Trachea (tissue), 1 donor: ENCODE results near the genes NPIPA3 and RRN3.

GRCh38 chr16:11673812-11674487 lies 5.7 kb downstream of the SNN start:
- PRO-cap = no peak

DNA sequence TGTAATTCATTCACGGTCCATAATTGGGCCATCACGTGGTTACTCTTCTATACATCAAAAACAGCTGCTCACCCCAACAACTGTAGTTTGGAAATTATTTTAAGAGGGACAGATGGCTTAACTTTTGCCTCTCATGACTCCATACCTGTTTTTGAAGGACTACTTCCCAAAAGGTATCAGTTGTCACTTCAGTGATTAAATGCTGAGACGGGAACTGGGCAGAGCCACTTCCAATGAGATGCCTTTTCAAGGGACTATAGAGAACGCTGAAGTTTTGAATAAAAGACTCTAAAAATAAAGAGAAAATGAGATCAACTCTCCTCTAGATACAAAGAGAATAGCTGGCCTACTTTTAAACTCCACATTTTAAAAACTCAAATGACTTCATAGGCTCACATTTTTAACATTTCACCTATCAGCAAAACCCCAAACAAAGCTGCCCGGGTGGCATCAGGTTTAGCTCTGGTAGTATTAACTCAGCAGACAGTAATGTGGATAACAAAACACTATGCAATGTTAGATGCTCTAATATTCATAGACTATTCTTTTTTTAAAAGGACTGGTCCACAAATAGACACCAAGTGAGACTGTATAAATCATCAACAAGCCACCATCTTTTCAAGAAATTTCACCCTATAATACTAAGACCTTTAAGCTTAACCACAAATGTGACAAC lies 20.0 kb downstream of the SNN start:
- PRO-cap = no peak

GRCh38 chr16:11710054-11710520 lies 32.6 kb downstream of the TXNDC11 start:
- PRO-cap = no peak

- PRO-cap = no peak
Observed at GRCh38 chr16:11793482-11794265, 3.4 kb downstream of the ZC3H7A start.

DNA sequence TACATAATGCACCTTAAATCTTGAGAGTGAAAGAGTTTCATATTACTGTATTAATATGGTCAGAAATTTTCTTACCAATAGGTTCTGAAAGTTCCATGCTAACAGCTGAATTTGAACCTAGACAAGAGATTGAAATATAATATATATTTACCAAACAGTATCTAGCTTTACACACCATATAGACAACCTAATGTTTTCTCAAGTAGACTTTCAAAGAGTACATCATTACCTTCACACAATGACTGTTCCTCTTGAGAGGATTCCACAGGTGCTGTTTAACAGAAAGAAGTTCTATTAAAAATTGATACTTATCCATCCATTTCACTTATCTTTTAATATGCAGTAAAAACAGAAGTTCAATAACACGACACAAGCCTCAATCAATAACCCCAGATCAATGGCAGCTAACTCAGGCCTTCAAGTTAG lies 18.0 kb downstream of the GSPT1 start:
- PRO-cap = no peak

- PRO-cap = no peak
Observed at GRCh38 chr16:12289780-12290126, 313.2 kb downstream of the SNX29 start.

DNA sequence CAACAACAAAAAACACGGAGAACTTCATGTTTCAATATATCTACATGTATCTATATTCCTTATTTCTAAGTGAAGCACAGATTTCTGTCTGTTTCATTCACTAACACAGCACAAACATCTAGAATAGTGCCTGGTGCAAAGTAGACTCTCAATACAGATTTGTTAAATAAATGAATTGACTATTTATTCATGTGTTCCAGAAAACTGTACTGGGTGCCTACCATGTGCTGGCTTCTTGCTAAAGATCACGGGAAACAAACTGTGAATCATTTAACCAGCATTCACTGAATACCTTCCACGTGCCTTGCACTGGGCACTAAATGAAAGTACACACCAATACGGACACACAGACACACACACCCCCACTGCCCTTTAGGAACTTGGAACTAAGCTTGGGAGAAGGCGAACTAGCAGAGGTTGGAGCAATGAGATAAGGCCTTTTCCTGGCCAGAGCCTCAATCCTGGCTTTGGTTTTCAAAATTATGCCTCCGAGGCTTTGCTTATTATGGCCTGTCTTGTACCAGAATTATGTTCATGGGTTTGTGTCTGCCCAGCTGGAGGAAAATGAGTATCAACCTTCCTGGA lies 32.5 kb downstream of the CPPED1 start:
- PRO-cap = no peak

GRCh38 chr16:14185706-14186104 lies 114.6 kb downstream of the MRTFB start:
- PRO-cap = no peak

DNA sequence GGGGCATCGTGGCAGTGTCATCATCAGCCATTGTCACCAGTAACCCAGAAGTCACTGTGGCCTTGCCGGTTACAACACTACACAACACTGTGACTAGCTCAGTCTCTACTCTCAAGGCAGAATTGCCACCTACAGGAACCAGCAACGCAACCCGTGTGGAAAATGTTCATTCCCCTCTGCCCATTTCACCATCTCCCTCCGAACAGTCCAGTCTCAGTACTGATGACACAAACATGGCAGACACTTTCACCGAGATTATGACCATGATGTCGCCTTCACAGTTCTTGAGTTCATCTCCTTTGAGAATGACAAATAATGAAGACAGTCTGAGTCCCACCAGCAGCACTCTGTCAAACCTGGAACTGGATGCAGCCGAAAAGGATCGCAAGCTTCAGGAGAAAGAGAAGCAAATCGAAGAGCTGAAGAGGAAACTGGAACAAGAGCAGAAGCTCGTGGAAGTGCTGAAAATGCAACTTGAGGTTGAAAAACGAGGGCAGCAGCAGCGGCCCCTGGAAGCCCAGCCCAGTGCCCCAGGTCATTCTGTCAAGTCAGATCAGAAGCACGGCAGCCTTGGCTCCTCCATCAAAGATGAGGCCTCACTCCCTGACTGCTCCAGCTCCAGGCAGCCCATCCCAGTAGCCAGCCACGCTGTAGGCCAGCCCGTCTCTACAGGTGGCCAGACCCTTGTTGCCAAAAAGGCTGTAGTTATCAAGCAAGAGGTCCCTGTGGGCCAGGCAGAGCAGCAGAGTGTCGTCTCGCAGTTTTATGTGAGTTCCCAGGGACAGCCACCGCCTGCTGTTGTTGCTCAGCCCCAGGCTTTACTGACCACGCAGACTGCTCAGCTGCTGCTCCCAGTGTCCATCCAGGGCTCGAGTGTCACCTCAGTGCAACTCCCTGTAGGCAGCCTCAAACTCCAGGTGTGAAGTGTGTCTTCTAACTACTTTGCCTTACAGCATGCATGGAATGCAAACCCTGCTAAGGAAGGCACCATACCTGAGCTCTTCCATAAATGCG lies 175.8 kb downstream of the MRTFB start:
- PRO-cap = no peak

DNA sequence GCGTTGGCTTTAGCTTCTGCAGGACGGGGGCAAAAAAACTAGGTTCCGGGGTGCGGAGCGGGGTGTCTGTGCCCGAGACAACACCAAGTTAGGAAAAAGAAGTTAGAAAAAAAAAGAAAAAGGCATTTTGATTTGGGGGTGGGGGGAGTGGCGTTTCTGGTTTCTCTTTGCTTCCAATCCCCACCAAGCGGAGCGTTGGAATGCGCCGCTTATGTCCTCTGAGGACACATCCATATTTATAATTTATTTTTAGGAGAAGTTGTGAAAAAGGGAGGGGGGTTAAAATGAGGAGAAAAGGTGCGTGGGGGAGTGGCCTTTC lies 232.0 kb downstream of the MRTFB start:
- PRO-cap = no peak

DNA sequence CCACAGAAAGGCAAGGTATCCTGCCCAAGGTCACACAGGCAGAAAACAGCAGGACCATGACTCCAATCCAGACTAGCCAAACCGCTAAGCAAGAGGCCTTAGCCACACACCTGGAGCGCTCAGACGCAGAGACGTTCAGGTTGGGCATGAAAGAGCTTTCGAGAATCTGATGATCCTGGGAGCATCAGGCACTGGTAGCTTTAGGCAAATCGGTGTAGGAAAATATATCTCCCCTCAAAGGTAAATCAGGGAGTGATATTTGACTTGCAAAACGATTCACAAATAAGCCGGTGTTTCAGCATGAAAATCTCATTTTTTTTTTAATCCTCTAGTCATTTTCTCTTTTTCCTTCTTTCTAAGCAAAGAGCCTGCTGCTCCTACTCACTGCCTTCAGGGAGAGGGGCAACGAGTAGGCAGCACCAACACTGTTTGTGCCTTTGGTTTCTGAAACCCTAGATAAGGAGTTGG lies 279.0 kb downstream of the MRTFB start:
- PRO-cap = no peak

GRCh38 chr16:14406092-14406508 lies 224.0 kb downstream of the PARN start:
- PRO-cap = no peak

DNA sequence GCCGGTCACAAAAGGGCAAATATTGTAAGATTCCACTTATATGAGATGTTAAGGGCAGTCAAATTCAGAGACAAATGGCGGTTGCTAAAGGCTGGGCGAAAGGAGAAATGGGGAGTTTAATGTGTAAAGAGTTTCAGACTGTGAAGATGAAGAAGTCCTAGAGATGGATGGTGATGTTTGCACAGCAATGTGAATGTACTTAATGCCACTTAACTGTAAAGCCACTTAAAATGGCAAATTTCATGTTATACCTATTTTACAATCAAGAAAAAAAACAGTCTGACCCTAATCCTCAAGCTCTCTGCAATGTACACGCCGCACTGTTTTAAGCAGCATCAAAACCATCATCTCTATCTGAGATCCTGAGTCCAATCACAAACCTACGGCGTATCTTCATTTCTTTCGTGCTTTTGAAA lies 1.0 kb downstream of the PARN start:
- PRO-cap = no peak

- PRO-cap = no peak
Observed at GRCh38 chr16:14703083-14703590, at the start of gene NPIPA3. Gene NPIPA3, plus strand, starts transcription at chr16:14703411.

GRCh38 chr16:14824486-14824879 lies 9.0 kb upstream of the NOMO1 start:
- PRO-cap = no peak

DNA sequence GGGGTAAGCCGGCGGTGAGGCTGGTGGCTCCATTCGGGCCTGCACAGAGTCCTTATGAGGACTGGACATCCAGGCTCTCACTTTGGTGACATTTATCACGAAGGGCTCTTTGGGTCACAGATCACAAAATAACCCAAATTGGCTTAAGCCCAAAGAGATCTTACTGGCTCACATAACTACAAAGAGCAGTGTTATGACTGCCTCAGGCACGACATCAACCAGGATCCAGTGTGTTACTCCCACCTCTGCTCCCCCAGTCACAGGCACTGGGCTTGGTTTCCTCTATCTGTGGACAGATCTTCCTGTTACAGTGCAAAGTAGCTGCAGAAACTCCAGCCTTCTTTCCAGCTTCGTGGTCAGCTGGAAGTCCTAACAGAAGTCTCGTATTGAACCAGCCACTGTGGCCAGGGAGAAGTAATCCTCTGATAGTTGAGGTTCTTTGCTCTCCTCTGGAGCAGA lies 39.6 kb downstream of the NTAN1 start:
- PRO-cap = no peak

DNA sequence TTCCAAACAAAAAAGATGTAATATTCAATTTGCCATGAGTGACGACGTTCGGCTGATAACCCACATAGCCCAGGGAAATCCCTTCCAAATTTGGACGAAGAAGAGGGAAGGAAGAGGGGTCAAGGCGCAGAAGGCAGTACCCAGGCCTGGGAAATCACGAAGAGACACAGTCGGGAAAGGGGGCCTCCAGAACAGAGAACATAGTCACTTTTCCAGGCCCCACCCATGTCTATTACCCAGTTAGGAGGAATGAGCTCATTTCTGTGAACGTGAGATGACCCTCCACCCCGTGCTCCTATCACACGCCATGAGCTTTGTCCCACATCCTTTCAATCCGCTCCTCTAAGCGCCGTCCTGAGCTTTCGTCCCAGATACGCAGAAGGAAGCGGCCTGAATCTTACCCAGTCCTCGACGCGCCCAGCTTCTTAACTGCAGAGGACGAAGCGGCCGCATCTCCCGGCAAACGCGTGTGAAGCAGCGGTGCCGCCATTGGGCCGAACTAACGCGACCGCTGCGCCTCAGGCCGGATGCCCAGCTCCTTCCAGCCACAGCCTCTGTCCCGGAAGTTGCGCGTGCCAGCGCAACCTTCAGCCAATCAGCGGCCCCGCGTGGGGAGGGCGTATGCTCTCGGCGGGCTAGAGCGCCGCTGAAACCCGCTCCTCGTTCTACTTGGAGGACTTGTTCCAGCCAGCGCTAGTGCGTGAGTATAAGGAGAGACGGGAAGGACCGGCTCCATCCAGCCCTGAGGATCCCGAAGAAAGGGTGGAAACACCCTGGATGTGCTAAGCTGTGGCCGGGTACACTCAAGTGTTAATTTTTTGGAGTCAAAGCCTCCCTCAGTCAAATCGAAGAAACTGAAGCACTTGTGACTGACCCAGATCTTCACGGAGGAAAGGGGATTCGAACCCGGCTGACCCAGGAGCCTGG lies at the start of gene RRN3:
Gene RRN3 (minus strand): TSS at position 529 of the 927 bp plus-strand sequence.
- PRO-cap = unidirectional peak, plus-strand start at position 696 of the sequence

- PRO-cap = no peak
Observed at GRCh38 chr16:15435582-15435948, 1.2 kb downstream of the BMERB1 start.

DNA sequence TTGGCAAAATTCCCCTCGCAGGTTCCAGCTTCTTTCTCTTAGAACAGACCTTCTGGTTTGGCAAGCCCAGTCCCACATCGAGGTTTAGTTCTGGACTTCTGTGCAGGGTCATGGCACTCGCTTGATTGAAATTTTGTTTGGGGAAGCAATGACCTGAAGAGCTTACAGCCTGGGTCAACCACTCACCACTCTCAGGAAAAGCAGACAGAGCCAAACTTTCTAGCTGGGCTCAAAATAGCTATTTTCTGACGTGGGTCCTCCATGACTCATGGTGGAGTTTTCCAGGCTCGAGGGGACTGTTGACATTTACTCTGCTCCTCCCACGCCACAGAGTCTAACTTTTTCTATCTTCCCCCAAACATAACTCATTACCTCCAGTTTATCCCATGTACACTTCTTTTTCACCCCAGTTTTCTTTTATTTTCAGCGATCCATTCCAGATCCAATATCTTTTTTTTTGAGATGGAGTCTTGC lies 55.1 kb downstream of the BMERB1 start:
- PRO-cap = bidirectional peak, plus-strand start at position 371 of the sequence, minus-strand start at position 193 of the sequence

GRCh38 chr16:15494173-15494601 lies 59.8 kb downstream of the BMERB1 start:
- PRO-cap = no peak